ENCODE measurements around a stretch of chr2.

GRCh38 chr2:100103915-100104589, 38.3 kb downstream of the AFF3 start:
- PRO-cap, result no peak

GRCh38 chr2:100270530-100271631, 51.4 kb downstream of the LONRF2 start:
- PRO-cap, result no peak

DNA sequence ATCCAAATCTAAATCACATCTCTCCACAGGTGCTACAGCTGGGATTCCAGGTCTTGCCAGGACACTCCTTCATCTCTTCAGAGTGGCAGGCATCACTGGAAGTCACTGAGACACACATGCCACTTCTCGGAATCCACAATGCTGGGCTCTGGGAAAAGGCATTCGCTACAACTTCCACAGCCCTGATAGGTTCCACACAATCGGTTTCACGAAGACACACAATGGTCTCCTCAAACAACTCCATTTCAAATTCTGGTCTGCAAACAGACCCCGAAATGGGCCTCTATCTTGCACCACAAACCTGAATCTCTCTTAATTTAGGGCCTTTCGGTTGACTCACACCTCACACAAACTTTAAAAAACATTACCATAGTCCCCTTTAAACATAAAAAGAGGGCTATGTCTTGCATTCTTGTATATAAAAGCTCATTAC, 44.4 kb downstream of the LONRF2 start:
- PRO-cap, result no peak

DNA sequence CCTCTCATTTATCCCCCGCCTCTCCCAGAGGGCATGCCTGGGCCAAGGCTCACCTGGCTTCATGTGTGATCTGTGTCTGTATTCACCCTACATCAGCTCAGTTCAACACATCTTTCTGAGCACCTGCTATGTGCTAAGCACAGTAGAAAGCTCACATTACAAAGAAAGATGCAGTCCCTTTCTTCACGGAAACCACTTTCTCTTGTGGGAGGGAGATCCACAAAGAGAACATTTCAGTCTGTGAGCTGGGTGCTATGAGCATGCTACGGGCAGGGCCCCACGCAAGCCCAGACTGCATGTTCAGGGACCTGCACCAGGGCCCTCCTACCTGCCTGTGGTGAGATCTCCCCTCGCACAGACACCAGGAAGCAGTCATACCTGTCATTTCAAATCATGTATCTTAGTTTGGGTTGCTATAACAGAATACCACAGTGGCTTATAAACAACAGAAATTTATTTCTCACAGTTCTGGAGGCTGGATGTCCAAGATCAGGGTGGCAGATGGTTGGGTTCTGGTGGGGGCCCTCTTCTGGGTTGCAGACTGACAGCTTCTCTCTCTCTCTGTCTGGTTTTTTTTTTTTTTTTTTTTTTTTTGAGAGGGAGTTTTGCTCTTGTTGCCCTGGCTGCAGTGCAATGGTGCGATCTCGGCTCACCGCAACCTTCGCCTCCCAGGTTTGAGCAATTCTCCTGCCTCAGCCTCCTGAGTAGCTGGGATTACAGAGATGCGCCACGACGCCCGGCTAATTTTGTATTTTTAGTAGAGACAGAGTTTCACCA, 90.9 kb downstream of the PDCL3 start:
- PRO-cap, result no peak

DNA sequence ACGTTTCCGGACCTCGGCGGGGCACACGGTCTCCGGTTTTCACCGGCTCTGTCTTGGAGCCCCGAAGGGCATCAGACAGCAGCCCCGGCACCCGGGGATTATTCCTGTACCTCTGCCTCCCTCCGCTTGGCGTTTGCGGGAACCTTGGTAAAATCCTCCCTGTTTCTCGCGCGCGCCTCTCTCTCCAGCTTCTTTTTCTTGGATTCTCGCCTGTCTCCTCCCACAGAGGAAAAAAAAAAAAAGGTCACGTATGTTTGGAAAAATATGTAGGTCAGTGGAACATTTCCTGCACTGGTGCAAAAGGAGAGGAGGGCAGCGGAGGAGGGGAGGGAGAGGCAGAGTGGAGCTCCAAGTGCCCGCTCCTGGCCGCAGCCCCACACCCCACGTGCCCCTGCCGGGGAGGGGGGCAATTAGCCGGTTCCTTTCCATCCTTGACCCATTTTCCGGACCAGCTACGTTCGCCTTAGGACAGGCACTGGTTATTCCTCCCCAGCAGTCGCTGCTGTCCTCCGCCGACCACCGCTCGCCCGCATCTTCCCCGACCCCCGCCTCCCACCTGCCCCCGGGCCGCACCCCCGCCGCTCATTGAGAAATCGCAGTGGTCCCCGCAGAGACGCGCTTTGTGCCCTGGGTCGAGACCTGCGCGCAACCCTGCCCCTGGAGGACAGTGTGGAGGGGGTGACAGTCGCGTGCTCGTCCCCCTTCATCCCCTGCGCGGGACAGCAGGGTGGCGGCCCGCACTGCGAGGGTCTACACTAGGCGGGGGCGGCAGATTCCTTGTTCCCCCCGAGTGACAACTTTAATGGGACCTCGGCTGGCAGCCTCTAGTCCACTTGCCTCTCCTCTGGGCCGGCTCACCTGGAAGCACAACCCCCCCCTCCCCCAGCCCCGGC, 771 bp upstream of the NPAS2 start:
- PRO-cap, result bidirectional peak, plus-strand start at position 315 of the sequence, minus-strand start at position 200 of the sequence; bidirectional peak, plus-strand start at position 610 of the sequence, minus-strand start at position 376 of the sequence; bidirectional peak, plus-strand start outside the sequence, minus-strand start at position 835 of the sequence

DNA sequence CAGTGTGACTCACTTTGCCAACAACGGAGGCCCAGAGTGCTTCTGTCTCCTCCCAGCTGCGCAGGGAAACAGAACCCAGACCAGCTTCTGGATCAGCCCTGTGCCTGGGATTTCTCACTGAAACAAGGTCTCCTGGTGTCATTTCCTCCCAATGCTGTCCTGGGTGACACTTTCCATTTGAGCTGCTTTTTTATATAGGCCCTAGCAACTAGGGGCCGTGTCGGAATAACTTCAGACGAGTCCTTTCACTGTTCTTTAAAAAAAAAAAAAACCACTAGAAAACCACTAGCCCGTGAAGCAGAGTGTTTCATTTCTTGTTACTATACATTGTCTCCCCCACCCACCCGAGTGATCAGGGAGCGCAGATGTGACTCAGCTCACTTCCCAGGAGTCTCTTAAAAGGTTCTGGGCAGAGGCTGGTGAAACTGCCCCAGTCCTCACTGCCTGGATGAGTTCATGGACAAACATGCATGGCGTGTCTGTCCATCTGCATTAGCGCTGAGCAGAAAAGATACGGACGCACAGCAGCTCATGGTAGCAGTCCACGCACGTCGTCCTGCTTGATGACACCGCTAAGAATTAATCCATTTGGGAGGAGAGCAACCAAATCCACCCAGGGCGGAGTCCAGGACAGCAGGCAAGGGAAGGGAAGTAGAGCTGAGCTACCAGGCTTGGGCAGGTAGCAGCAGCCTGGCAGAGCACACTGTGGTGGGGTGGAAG, 25.1 kb upstream of the RPL31 start:
- PRO-cap, result no peak

GRCh38 chr2:101029340-101030172, 27.5 kb downstream of the RPL31 start:
- PRO-cap, result no peak

- PRO-cap, result no peak
Measured at GRCh38 chr2:101109461-101110251, 41.5 kb downstream of the TBC1D8 start.

DNA sequence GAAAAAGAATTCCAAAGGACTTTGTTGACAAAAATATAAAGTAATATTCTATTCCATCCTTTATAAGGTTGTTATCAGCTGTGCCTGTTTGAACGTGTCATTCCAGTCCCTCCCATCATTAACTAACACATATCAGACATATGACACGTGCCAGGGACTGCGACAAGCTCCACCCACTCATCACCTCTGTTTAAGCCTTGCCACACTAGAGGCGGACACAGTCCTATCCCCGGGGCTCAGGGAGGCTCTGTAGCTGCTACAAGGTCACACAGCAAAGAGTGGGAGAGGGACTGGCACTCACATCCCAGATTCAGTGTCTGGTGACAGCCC, 30.0 kb downstream of the TBC1D8 start:
- PRO-cap, result no peak

- PRO-cap, result no peak
Measured at GRCh38 chr2:101180057-101180468, 28.9 kb upstream of the TBC1D8 start.

DNA sequence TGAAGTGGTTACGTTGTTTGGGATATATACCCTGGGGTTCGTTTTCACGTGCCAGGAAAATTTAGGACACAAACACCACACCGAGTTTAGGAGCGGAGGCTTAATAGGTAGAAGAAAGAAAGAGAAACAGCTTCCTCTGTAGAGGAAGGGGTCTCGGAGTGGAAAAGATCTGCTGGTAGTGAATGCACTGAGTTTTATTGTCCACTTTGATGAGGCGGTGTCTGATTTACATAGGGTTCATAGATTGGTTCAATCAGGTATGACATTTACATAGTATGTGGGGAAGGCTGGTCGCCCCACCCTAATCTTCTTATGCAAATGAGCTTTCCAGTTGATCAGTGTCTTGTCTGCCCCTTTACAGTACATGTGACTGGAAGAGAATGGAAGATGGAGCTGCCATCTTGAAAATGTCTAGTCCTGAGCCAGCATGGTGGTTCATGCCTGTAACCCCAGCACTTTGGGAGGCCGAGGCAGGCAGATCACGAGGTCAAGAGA, 19.9 kb upstream of the CNOT11 start:
- PRO-cap, result no peak

- PRO-cap, result no peak
Measured at GRCh38 chr2:101238751-101239331, 13.8 kb upstream of the CNOT11 start.

- PRO-cap, result no peak
Measured at GRCh38 chr2:101251666-101252517, 794 bp upstream of the CNOT11 start.

GRCh38 chr2:101265750-101266464, 13.2 kb downstream of the CNOT11 start:
- PRO-cap, result no peak

GRCh38 chr2:101268744-101269995, 16.5 kb downstream of the CNOT11 start:
- PRO-cap, result no peak

GRCh38 chr2:101307493-101307808, 1.1 kb downstream of the RNF149 start:
- PRO-cap, result no peak

GRCh38 chr2:101396254-101396700, 9.0 kb upstream of the CREG2 start:
- PRO-cap, result no peak

- PRO-cap, result no peak
Measured at GRCh38 chr2:101464158-101464713, 10.7 kb downstream of the RFX8 start.

- PRO-cap, result no peak
Measured at GRCh38 chr2:101473114-101473595, 1.8 kb downstream of the RFX8 start.

DNA sequence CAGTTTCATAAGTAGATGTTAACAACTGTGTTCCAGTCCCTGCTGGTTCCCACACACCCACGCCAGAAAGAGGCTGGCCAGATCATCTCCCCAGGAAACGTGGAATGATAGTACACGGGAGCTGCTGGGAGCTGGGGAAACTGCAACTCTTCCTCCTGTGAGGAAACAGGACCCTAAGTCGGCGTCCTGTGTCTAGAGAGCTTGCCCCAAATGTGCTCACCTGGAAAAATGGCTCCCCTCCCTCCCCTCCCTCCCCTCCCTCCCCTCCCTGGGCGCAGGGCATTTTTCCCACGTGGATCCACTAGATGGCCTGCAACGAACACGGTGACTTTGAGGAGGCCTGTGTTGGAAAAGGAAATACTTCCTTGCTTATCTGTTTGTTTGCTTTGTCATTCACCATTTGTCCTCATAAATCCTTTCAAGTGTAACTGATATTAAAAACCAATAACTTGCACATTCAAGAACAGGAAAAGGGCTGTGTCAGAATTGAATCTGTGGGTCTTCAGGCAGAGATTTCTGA, 43.9 kb upstream of the RFX8 start:
- PRO-cap, result no peak

Data from sciatic nerve (tissue), 1 donor.